Adrenal gland (tissue), 7 donors: ENCODE results near the genes APEH, RNF123 and DOCK3.

- PRO-cap, 3 experiments: peak in 1 of 3 experiments; most common minus-strand start chr3:49471228 (in 1)
- RAMPAGE, long total RNA, 4 experiments: no peak in any of the 4 experiments
- RRBS: no CpG with 5 or more reads among the region's 5 CpGs
Measured at GRCh38 chr3:49471134-49471486, 1.0 kb downstream of the DAG1 start.

GRCh38 chr3:49471719-49472582 is 1.9 kb downstream of the DAG1 start:
- PRO-cap, 3 experiments: no peak in any of the 3 experiments
- RAMPAGE, long total RNA, 4 experiments: no peak in any of the 4 experiments
- RRBS: no CpG with 5 or more reads among the region's 10 CpGs

GRCh38 chr3:49500688-49501038 is 30.6 kb downstream of the DAG1 start:
- PRO-cap, 3 experiments: no peak in any of the 3 experiments
- RAMPAGE, long total RNA, 4 experiments: no peak in any of the 4 experiments
- RRBS: no CpG with 5 or more reads among the region's 3 CpGs

GRCh38 chr3:49552927-49553757 is 1.1 kb upstream of the BSN start:
- PRO-cap, 3 experiments: peak in 1 of 3 experiments; most common plus-strand start chr3:49553622 (in 1)
- RAMPAGE, long total RNA, 4 experiments: no peak in any of the 4 experiments
- RRBS: no CpG with 5 or more reads among the region's 16 CpGs

DNA sequence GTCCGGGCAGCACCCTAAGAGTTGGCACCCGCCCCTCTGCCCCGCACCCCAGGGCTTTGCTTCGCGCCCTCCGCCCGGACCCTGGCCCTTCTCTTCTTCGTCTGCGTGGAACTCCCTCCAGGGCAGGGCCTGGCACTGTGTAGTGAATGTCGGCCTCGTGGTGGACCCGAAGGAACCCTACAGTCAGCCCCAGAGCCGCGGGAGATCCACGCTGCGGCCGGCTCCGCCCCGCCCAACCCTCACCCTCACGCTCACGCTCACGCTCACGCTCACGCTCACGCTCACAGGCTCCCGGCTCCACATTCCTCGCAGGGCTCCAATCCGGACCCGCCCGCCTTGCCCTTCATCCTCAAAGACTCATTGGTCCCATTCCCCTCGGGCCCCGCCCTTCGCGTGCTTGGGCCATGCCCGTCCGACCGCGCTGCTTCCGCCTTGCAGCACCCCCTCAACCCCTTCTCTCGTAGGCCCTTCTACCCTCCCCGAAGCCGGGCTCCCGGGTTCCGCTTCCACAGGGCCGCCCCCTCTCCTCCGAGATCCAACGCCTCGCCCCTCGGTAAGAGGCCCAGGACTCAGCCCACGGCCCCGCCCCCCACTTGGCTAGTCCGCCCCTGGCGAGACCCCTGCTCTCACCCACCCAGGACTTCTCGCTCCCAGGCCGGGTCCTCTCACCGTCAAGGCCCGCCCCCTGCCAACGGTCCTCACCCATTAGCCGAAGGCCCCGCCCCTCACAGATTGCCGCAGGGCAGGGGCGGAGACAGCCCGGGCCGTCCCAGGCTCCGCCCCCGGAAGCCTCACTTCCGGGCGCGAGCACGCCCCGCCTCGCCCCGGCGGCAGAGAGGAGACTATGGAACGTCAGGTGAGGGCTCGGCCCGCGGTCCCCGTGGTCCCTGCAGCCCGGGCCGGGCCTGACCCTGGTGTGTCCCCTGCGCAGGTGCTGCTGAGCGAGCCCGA is at the start of gene APEH:
TSS of gene APEH (plus strand) at position 794 of the 951 bp plus-strand sequence.
- PRO-cap, 3 experiments: peak in 3 of 3 experiments; most common plus-strand start position 396 of the sequence (in 2); most common minus-strand start position 673 of the sequence (in 2)
- RAMPAGE, long total RNA, 4 experiments: start-site peak on the plus strand in 3 of 4 experiments, centred at positions 819 to 824 of the sequence, 187 to 357 reads per replicate; start-site peak on the minus strand in 1 of 4 experiments, centred at position 679 of the sequence, 15 reads per replicate
- RRBS: 3% methylated on average over 30 of the region's 84 CpGs

DNA sequence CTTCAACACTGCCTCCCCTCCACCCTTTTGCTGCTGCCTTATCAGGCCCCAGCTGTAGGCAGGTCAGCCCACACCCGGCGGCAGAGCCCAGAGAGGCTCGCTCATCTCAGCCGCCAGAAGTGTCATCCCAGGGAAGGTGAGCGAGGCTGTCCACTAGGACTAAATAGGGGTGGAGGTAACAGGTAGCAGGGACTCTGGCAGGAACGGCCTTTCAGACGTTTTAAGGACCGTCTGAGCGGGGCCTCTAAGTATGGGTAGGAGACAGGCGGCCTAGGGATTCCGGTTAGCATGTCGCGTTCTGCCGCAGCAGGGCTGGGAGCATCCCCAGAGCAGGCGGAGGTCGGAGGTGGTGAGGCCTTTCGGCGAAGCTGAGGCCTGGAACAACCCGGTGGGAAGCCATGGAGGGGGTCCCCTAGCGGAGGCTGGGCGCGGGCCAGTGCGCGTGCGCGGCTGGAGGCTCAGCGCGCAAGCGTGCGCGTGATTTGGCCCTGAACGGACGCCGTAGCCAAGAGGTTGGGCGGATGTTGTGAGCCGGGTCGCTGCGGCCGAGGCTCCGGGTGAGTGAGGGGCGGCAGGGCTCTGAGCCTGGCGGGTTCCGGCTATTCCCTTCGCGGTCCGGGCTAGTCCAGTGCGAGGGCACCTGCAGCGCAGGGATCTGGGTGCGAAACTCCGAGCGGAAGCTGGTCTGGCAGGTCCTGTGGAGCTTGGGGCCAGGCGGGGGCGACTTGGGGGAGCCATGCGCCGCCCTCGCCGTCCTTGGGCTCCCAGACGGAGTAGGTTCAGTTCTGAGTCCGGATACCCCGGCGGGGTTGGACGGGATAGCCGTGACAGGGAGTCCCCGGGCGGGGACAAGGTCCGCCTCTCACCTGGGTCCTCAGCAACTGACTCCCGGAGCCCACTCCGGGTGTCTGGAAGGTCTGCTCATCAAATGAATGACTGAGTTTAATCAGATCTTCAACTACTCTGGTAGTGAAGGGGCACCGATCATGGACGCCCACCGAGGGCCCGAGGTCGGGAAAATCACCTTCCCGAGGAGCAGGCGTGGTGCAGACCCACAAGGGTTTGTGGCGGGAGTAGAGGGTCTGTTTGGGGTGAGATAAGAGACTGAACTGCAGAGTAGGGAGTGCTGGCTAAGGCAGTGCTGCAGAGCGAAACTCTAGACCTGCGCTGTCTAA is at the start of gene RNF123:
TSS of gene RNF123 (plus strand) at position 508 of the 1,175 bp plus-strand sequence.
- PRO-cap, 3 experiments: peak in 3 of 3 experiments; most common plus-strand start position 508 of the sequence (in 3); most common minus-strand start position 438 of the sequence (in 3)
- RAMPAGE, long total RNA, 4 experiments: start-site peak on the plus strand in 4 of 4 experiments, centred at positions 506 to 544 of the sequence, 17 to 192 reads per replicate; start-site peak on the minus strand in 2 of 4 experiments, centred at positions 434 to 437 of the sequence, 11 to 32 reads per replicate
- RRBS: 3% methylated on average over 2 of the region's 78 CpGs

- PRO-cap, 3 experiments: no peak in any of the 3 experiments
- RAMPAGE, long total RNA, 4 experiments: no peak in any of the 4 experiments
- RRBS: no CpG with 5 or more reads among the region's 6 CpGs
Measured at GRCh38 chr3:49930436-49931571, 1.2 kb upstream of the MON1A start.

DNA sequence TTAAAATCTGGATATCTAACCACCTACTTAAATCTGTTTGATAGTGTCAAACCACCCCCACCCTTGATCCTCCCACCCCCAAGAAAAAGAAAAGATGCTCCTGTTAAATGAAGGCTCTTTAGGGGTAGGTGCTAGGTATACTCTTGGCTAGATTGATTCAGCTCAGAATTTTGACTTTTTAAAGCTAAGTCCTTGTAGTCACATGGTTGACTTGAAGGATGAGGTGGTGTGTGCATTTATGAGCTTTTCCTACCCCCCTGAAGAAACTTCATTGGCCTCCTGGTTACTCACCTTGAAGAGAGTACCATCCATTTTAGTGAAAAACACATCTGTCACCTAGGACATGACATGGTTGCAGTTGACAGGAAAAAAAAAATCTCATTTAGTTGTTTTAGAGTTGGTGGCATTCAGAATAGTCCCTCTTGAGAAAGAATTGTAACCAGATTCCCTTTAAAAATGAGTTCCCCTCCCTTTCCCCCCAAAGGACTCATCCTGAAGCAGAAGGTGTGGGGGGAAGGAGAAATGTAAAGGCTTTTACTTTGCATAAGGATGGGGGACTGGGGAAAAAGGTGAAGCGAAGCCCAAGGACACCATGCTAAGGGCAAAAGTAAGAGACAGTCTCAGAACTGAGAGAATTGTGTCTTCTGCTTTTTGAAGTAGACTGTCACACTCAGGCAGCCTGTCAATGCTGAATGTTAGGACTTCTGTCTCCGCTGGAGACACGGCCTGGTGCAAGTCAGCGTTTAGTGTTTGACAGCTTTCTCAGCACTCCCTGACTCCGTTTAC is 13.6 kb downstream of the RBM5 start:
- PRO-cap, 3 experiments: no peak in any of the 3 experiments
- RAMPAGE, long total RNA, 4 experiments: no peak in any of the 4 experiments
- RRBS: no CpG with 5 or more reads among the region's 5 CpGs

GRCh38 chr3:50125840-50126812 is 29.0 kb upstream of the SEMA3F start:
- PRO-cap, 3 experiments: no peak in any of the 3 experiments
- RAMPAGE, long total RNA, 4 experiments: no peak in any of the 4 experiments
- RRBS: no CpG with 5 or more reads among the region's 13 CpGs

DNA sequence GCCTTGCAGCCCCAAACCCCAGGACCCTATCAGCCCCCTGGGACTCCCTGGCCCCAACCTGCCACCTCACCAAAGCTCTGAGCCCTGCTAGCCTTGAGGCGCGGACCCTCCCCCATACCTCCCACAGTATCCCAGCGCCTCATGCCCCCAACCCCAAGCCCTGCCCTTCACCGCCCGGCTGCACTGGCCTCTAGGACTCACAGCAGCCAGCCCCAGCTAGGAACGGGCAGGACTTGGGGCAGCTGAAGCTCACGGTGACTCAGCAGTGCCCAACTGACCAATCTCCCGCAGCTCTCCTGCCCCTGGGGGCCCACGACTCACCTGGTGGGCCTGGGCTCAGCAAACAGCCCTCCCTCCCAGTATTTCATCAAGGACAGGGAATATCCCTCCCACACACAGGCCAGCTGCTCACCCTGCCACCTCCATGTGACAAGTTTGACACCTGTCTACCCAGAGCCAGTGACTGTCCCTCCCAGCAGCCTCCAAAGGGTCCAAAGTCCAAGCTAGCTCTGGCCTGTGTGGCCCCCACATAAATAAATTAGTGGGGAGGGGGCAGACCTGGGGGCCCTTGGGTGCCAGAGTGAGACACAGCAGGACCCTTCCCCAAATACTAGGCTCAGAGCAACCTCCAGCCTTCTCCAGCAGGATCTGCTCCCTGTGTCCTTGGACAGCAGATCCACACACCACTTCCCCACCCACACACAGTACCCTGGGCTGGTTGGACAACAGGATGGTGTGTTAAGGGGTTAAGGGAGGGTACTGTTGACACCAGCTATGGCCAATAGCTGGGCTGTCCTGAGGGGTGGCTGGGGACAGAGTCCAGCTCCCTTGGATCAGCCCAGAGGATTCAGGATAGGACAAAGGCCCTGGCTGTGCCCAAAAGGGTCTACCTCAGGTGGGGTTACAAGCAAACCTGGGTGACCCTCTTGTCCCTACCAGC is 4.2 kb downstream of the GNAT1 start:
- PRO-cap, 3 experiments: no peak in any of the 3 experiments
- RAMPAGE, long total RNA, 4 experiments: no peak in any of the 4 experiments
- RRBS: no CpG with 5 or more reads among the region's 9 CpGs

DNA sequence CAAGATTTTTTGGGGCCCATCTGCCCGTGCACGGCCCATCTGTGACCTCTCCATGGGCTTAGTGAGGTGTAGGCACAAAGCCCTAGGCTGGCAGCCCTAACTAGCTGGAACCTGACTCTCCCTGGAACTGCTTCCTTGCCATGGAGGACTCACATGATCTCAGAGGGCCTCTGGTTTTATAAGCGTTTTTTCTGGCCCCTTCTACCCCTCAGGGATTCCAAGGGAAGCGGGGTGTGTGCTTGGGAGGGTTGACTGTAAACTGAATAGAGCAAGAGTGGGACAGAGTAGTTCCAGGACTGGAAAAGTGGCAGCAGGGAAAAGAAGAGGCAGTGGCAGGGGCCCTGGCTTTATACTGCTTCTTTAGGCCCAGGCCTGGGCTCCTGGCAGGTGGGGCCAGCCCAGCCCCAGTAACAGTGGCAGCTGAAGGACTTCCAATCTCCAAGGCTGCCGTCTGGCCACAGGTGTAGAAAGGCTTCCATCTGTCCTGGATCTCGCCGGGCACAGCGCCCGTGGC is 727 bp upstream of the IFRD2 start:
- PRO-cap, 3 experiments: no peak in any of the 3 experiments
- RAMPAGE, long total RNA, 4 experiments: no peak in any of the 4 experiments
- RRBS: no CpG with 5 or more reads among the region's 9 CpGs

GRCh38 chr3:50314671-50315583 is 7.6 kb downstream of the HYAL2 start:
- PRO-cap, 3 experiments: peak in 1 of 3 experiments; most common minus-strand start chr3:50315180 (in 1)
- RAMPAGE, long total RNA, 4 experiments: no peak in any of the 4 experiments
- RRBS: no CpG with 5 or more reads among the region's 9 CpGs

DNA sequence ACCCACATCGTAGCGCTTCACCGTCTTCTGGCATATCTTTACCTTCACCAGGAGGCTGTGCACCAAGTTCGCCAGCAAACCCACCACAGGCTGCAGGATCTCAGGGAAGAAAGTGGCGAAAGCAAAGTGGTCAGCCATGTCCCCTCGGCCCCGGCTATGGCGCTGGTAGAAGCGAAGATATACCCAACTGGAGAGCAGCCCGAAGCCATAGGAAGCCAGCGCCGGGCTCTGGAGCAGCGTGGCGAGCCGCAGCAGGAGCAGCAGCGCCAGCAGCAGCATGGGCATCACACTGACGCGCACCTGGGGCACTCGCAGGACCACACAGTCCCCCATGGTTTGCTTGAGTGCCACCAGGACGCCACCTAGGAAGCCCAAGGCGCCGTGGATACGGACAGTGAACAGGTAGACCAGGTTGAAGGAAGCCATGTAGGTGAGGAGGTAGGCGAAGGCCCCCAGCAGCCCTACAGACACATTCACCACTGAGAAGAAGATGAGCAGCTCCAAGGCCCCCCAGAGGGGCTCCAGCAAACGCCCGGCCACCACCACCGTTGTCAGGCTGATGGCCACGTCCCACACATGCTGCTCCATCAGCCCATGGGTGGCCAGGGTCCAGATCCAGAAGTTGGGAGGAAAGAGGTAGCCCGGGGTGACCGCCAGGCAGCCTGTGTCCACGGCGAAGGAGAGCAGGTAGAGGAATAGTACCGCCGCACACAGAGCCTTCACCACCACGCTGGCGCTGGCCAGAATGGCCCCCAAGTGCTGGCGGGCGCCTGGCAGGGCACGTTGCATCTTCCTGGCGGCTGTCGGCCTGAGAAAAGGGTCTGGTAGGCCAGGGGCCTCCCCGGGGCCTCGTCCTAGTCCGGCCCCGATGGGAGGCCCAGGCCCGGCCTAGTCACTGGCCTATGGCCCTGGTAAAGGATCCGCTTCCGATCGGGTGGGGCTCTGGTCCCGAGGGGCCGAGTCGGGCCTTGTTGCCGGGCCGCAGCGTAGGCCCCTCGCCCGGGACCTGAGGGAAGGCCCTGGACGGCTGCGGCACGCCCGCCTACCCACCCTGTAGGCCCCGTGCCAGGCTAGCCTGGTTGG is 705 bp downstream of the TMEM115 start:
- PRO-cap, 3 experiments: no peak in any of the 3 experiments
- RAMPAGE, long total RNA, 4 experiments: no peak in any of the 4 experiments
- RRBS: 11% methylated on average over 15 of the region's 62 CpGs

DNA sequence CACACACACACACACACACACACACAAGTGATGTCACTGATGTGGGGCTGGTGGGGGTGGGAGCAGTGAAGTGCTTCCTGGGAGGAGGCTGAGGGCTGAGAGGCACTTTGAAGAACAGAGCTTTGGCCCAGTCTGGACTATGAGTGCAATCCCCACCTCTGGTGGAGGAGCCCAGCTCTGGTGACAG is 9.6 kb downstream of the CISH start:
- PRO-cap, 3 experiments: peak in 3 of 3 experiments; most common plus-strand start position 130 of the sequence (in 2)
- RAMPAGE, long total RNA, 4 experiments: no peak in any of the 4 experiments

DNA sequence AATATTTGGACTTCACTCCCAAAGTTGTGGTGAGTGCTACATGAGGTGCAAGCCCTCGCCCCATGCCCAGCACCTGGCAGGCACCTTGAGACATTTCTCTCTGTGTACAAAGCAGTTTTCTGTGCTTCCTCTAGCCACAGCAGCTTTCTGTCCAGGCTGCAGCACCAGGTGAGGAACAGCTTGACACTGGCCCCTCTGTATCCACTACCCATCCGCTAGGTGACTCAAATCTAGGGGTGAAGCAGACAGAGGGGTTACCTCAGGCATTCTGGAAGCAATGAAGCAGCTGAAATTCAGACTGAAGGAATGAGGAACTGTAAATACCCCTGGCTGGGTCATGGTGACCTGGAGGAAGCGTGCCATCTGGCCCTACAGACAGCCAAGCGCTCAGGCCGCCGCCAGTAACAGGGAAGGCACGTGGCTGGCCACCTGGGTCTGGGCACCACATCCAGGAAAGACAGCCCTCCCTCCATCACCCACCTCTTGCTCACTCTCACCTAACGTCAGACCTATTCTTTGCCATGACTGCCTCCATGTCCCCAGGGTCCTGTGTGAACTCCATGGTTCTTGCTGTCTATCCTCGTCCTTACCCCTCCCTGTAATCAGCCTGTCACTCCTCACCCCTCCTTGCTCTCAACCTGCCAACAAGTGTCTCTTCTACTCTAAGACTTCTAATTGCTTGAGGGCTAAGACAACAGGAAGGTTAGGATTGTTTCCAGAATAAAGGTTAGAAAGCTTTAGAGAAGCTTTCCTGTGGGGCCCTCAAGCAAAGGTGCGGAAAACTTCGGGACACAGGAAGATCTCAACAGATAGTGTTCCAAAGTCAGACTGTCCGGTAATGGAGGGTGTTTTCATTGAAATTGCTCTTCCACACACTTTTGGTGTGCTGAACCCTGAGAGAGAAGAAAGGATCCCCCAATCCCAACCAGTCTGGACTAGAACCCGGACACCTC is 6.4 kb downstream of the CISH start:
- PRO-cap, 3 experiments: no peak in any of the 3 experiments
- RAMPAGE, long total RNA, 4 experiments: no peak in any of the 4 experiments
- RRBS: 98% methylated on average over 2 of the region's 13 CpGs

GRCh38 chr3:50638320-50638636 is 21.3 kb downstream of the MAPKAPK3 start:
- PRO-cap, 3 experiments: no peak in any of the 3 experiments
- RAMPAGE, long total RNA, 4 experiments: no peak in any of the 4 experiments
- RRBS: no CpG with 5 or more reads among the region's 3 CpGs

DNA sequence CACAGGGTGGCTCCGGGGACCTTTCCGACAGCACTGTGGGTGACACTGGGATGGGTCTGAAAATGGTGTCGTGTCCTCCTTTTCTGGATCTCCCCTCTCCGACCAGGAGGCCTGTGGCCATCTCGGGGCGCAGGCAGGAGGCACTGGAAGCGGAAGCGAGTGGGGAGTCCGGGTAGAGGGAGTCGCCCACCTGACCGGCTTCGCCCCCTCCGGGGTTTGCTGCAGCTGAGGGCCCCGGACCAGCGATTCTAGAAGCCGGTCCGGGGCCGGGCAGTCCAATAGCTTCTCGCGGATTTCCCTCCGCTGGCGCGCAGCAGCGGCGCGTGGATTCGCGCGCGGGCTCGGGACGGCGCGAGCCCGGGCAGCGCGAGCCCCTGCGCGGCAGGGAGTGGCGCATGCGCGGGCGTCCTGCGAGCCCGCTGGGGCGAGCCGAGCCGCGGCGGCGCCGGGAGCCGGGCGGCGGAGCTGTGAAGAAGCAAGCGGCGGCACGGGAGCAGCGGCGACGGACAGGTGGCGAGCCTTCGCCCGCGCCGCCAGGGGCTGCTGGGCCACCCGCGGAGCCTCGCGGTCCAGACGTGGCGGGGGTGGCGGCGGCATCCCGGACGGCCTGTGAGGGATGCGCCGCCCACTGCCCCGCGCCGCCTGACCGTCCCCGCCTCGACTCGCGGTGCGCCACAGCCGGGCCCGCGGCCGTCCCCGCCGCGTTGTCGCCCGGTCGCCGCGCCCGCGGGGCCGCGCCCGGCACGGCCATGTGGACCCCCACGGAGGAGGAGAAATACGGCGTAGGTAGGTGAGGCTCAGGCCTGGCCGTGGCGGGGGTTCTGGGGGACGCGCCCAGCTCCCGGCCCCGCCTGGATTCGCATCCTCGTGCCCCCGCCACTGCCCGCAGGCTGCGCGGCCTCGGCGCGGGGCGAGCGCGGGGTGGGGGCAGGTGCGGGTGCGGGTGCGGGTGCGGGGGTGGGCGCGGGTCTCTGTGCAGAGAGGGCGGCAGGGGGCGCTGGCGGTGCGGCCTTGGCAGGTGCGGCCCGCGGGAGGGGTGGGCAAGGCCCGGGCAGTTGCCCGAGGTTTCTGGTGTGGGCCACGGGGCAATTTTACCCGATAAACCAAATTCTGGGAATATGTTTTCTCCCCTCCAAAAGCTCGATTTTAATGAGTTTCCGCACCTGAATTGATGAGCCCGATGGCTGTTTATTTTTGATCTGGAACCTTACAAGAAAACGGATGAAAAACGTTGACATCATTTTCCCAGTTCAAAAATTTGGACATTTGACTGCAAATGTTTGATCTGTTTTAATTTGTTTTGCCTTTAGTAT is at the start of gene DOCK3:
TSS of gene DOCK3 (plus strand) at position 413 of the 1,313 bp plus-strand sequence.
- PRO-cap, 3 experiments: peak in 3 of 3 experiments; most common plus-strand start position 478 of the sequence (in 2); most common minus-strand start position 142 of the sequence (in 1)
- RAMPAGE, long total RNA, 4 experiments: no peak in any of the 4 experiments
- RRBS: 1% methylated on average over 45 of the region's 148 CpGs

DNA sequence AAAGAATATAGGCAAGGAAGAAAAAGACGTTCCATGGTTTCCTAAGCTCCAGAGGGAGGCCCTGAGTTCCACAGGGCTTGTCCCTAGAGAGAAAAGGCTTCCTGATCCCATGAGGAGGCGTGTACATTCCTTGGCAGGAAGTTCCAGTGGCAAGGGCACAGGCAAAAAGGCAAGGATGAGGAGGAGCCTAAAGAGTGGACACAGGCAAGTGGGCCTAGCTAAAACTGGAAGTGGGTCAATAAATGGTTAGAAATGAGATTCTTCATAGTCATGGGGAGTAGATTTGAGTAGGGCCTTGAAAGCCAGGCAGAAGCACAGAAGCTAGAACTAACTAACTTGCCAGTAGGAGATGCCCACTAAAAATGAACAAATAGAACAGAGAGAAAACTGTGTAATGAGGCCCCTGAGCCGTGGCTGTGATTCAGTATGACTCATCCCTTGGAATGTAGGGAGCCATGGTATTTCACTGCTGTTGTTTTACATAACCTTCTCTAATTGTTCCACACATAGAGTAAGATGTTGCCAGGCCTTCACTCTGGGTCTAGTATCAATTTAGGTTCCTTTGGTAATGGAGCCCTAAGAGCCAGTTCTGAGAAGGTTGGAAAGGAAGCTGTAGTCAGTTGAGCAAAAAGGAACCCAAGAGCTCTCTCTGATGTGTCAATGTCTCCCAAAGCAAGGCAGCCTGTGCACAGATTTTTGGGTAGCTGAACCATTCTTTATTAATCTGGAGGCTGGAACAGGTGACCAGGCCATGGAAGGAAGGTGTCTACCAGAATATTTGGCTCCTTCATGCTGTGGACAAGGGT is 44.6 kb upstream of the MANF start:
- PRO-cap, 3 experiments: peak in 2 of 3 experiments; most common plus-strand start position 509 of the sequence (in 1); most common minus-strand start position 367 of the sequence (in 1)
- RAMPAGE, long total RNA, 4 experiments: no peak in any of the 4 experiments
- RRBS: no CpG with 5 or more reads among the region's 3 CpGs

DNA sequence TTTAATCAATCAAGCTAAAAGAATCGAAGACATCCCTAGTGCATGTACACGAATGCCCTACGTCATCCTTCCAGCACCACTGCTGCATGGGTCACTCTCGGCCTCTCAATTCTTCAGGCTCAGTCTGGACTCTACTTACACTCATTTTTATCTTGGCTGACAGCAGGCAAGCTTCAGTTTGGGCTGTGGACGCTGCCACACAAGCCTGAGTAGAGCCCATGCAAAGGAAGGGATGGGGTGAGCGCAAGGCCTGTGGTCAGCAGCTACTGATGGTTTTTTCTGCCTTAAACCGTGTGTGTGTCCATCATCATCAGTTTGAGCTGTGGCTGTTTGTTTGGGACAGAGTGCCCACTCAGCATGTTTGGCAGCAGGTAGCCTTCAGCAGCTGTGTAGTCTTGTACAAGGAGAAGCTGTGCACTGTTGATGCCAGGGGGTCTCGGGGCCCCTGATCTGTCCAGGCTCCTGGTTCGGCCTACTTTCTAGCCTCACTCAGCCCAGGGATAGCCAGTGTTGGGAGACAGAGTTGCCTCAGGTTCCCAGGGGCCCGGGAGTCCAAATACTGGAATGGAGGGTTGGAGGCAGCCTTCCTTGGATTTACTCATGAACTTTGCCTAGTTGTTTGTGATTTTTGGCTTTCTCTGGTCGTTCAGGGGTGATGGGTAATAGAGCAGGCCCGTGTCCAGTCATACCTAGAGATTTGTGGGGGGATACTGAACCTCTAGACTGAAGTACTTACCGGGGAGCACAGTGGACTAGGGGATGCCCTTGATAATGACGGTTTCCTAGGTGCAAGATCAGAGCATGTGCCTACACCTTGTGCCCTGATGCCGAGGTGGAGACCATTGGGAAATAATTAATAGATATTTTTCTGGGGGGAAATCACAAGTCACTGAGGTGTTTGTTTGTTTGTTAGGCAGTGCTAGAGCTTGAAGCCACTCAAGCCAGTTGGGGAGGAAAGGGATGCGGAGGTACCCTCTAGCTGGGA is 3.6 kb downstream of the RBM15B start:
- PRO-cap, 3 experiments: no peak in any of the 3 experiments
- RAMPAGE, long total RNA, 4 experiments: no peak in any of the 4 experiments
- RRBS: no CpG with 5 or more reads among the region's 16 CpGs

GRCh38 chr3:51412930-51413223 is 21.8 kb downstream of the RBM15B start:
- PRO-cap, 3 experiments: no peak in any of the 3 experiments
- RAMPAGE, long total RNA, 4 experiments: no peak in any of the 4 experiments
- RRBS: no CpG with 5 or more reads among the region's 1 CpG